GM19240 (cell line): ENCODE measurements around a stretch of chr12.

GRCh38 chr12:124012344-124012899 lies 39.4 kb downstream of the ZNF664 start:
- RRBS = no CpG with 5 or more reads among the region's 8 CpGs

DNA sequence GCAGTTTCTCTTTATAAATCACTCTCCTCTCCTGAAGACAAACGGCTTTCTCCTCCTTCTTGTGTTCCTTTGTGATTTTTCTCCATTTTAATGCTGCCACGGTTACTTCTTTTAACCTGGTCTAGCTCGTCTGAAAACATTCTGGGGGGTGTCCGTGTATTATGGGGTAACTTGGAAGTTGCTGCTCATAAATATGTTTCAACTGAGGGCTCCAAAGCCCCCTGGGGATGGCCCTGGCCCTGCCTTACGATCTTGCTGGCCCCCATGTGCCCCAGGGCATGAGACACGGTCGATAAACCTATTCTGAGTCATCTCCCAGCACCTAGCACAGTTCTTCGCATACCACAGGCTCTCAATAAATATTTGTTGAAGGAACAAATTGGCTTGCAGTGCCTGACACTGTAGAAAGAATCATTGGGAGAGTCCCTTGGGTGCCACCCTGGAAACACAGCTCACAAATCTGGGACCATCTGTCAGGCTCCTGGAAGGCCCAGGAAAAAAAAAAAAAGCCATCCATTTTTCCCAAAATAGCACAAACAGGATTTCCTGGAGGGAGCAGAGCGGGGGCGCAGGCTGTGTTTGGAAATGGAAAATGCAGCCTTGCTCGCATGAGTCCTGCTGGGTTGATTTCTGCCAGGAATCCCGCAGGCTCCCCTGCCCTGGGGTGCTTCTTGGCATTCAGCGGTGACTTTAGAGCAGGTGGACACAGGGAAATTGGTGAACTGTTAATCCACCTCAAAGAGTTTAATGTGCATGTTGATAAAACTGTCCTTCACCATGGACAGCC lies 106.4 kb upstream of the RFLNA start:
- RRBS = no CpG with 5 or more reads among the region's 13 CpGs

DNA sequence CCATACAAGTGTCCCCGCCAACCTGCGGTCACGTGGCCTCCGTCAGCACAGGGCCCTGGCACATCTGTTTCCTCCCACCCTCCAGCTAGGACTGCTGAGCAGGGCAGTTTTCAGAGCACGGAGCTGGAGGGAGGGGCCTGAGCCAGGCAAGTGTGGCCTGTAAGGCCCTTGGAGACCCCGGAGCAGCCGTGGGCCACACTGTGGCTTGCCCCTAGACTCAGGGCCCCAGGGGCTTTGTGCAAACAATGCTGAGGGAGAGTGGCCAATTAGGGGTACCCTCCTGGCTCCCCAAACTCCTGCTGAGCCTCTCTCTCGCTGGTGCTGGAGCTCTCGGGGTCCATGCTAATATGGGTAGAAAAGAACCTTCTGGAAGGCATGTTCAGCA lies 16.9 kb upstream of the RFLNA start:
- RRBS = no CpG with 5 or more reads among the region's 9 CpGs

- RRBS = 46% methylated on average over 4 of the region's 42 CpGs
Observed at GRCh38 chr12:124379725-124380956, 85.2 kb downstream of the RFLNA start.

GRCh38 chr12:124388450-124389186 lies 93.7 kb downstream of the RFLNA start:
- RRBS = 31% methylated on average over 11 of the region's 48 CpGs

DNA sequence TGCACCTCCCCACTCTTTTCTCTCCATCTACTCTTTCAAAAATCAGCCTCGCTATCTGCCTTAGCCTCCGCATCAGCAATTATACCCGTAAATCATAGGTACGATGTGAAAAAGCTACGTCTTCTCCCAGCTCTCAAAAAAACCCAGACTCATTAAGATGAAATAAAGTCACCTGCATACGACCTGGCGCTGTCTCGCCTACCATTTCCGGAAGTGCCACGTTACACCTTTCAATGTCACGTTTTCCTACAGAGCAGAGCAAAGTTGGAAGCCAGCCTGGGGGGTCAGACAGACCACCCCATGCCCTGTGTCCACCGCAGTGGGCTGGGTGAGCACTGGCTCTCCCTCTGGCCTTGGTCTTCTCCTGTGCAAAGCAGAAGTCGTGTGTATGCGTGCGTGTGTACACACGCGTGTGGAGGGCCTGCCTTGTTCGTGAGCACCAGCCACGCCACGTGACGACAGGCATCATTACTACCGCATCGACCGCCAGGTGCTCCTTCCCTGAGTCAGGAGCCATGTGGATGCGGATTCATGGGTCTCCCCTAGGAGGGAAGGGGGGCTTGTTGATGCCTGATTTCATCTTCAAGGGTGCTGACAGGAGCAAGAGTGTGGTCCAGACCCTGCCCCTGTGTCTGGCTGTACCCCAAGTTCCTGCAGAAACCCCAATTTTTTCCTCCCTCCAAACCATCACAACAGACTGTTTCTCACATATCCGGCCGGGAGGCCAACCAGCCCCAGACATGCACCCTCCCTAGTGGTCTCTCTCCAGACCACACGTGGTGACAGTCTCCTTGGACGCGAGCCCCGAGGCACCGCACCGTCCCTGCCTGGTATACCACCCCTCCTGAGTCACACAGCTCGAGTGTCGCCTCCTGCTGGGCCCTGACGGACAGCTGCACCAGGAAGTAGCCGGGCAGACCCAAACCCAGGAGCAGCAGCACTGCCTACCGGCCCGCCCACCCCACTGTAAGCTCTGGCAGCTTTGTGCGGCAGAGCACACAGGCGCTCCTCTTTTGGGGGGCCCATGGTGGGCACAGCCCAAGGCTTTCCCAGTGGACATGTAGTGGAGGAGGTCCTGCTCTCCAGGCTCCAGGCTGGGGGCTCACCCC lies 97.1 kb downstream of the RFLNA start:
- RRBS = no CpG with 5 or more reads among the region's 41 CpGs

DNA sequence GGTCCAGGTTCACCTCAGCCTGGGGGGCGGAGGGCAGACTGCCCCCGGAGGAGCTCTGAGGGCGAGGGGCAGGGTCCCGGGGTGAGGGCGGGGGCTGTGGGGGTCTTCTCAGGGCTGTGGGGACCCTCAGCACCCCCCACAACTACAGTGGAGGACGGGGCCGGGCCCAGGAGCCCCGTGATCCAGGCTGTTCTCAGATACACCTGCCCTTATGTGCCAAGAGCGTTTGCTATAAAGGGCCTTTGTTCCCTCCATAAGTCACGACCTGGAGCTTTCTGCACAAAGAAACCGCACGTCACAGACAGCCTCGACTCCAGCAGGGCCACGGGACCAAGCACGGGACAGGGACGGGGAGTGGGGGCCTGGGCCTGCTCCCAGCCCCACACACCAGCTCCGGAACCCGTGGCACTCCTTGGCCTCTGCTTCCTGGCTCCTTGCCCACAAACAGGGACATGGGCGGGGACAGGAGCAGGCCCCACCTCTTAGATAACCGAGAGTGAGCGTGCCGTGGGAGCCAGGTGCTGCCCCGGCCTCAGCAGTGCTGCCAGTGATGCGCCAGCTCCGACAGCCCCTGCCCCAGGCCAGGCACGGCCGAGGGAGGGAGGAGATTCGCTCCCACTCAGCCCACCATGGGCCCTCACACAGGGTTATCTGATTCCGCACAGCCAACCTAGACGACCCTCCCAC lies 101.9 kb downstream of the RFLNA start:
- RRBS = 97% methylated on average over 4 of the region's 30 CpGs

DNA sequence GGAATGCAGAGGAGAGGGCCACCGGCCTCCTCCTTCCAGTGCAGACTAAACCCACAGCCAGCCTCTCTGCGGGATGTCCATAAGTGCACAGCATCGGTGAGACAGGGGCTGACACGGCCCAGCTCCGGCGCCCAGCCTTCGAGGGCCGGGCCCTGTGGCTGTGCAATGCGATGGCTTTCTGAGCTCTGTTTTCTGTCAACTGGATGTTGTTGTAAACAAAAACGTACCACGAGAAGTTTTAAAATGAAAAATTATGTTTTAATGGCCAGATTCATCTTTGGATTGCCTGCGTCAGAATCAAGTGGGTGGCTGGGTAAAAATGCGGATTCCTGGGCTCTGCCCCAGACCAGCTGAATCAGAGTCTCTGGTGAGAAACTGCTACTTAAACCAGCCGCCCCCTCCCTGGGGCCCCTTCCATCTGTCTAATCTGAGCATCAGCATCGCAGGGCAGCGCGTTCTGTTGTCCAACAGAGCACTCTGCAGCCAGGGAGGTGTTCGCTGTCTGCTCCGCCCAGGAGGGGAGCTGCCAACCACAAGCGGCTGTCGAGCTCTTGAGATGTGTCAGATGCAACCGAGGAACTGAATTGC lies 133.3 kb downstream of the RFLNA start:
- RRBS = 97% methylated on average over 3 of the region's 22 CpGs

- RRBS = no CpG with 5 or more reads among the region's 10 CpGs
Observed at GRCh38 chr12:124441469-124441942, 125.9 kb downstream of the NCOR2 start.

GRCh38 chr12:124488452-124488866 lies 79.0 kb downstream of the NCOR2 start:
- RRBS = no CpG with 5 or more reads among the region's 8 CpGs

DNA sequence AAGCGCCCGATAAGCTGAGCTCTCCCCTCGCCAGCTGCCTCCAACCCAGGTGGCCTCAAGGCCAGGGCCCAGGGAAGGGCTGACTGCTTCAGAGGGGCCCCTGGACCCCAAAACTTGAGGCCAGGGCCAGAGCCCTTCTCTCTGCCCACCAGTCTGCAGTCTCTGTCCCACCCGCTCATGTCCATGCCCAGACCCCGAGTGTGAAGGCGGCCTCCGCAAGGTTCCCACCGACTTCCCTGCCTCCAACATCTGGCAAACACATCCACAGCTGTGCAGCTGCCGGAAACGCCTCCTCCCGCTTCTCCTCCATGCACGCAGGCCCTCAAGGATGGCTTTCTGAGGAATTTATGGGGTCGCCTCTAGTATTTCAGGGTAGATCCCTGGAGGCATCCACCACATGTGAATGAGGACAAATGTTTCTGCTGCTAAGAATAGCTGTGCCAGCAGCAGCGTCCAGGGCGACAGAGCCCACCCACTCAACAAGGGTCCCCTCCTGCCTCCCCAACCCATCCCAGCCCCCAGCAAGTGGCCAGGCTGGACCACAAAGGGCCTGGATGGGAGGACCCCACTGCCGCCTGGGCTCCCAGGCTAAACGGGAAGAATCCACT lies 59.7 kb downstream of the NCOR2 start:
- RRBS = no CpG with 5 or more reads among the region's 17 CpGs

- RRBS = 6% methylated on average over 3 of the region's 12 CpGs
Observed at GRCh38 chr12:124565818-124566141, 1.6 kb downstream of the NCOR2 start.

GRCh38 chr12:124568033-124568249 lies 529 bp upstream of the NCOR2 start:
- RRBS = 1% methylated on average over 5 of the region's 11 CpGs

GRCh38 chr12:124684473-124684895 lies 117.1 kb upstream of the NCOR2 start:
- RRBS = no CpG with 5 or more reads among the region's 9 CpGs

DNA sequence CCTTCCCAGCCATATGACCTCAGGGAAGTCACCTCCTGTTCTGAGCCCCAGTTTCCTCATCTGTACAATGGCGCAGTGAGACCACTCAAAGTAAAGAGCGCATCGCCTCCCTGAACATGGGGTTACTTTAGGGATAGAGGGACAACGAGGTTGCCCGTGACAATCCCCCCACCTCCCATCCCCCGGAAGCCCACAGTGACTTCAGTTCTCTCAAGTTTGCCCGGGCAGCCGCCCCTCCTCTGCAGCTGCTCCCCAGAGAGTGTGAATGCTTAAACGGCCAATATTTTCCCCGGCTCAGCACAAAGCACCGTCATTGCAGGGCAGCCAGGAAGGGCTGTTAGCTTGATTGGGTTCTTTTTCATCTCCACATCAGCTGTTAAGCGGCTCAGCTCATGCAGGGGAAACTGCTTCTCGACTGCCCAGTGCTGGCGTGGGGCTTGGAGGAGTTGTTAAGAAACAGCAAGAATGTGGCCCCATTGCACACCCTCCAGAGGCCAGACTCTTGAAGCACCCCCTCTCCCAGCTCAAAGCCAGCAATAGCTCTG lies 120.5 kb upstream of the NCOR2 start:
- RRBS = 6% methylated on average over 4 of the region's 14 CpGs

GRCh38 chr12:124700919-124701563 lies 133.6 kb upstream of the NCOR2 start:
- RRBS = no CpG with 5 or more reads among the region's 13 CpGs

- RRBS = no CpG with 5 or more reads among the region's 14 CpGs
Observed at GRCh38 chr12:124741851-124742497, 121.7 kb downstream of the SCARB1 start.

GRCh38 chr12:124829212-124830259 lies 34.1 kb downstream of the SCARB1 start:
- RRBS = no CpG with 5 or more reads among the region's 9 CpGs

DNA sequence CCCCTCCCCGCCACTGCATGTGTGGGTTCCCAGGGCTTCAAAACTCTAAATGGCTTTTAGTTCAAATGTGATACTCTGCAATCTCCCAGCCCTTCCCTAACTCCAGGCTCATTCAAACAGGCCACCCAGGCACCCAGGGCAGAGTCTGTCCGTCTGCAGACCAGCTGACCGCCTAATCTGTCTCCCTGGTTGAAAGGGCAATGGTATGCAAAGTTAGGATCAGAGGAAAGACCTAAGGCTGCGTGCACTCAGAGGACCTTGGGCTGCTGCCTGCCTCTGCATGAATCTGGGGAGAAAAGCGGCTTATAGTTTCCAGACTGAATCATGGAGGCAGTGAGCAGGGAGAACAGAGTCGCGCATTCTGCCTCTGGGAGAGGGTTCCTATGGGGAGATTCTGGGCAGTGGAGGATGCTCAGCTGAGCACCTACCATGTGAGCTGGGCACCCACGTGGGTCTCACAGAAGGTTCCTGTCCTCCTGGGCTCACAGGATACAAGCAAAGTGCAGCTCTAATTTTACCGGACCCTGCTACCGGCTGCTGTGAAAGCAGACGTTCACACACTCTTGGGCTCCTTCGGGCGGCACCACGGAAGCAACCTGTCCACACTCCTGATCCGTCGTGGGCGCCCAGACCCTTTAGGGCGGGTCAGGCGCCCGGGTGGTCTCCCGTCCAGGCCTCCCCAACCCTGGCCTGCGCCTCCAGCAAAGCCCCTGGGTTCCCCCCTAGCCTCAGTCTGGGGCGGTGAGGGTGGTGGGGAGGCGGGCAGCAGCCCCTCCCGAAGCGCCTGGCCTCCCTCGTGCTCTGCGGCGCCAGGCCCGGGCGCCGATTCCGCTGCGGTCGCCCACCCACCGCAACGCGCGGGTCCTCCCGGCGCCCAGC lies 760 bp downstream of the SCARB1 start:
- RRBS = 2% methylated on average over 11 of the region's 41 CpGs

- RRBS = no CpG with 5 or more reads among the region's 3 CpGs
Observed at GRCh38 chr12:124911396-124911652, 3.1 kb downstream of the UBC start.